ENCODE data around the genes DIS3L2, CHRND and GIGYF2.

DNA sequence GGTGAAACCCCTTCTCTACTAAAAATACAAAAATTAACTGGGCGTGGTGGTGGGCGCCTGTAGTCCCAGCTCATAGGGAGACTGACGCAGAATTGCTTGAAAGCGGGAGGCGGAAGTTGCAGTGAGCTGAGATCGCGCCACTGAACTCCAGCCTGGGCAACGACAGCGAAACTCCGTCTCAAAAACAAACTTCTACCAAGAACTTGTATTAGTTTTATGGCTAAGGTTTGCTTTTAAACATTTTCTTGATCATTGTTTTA is 46.9 kb upstream of the PTMA start:
- RRBS: no CpG with 5 or more reads among the region's 10 CpGs

- RRBS: no CpG with 5 or more reads among the region's 9 CpGs
Observed at GRCh38 chr2:231673335-231673893, 34.9 kb upstream of the PTMA start.

DNA sequence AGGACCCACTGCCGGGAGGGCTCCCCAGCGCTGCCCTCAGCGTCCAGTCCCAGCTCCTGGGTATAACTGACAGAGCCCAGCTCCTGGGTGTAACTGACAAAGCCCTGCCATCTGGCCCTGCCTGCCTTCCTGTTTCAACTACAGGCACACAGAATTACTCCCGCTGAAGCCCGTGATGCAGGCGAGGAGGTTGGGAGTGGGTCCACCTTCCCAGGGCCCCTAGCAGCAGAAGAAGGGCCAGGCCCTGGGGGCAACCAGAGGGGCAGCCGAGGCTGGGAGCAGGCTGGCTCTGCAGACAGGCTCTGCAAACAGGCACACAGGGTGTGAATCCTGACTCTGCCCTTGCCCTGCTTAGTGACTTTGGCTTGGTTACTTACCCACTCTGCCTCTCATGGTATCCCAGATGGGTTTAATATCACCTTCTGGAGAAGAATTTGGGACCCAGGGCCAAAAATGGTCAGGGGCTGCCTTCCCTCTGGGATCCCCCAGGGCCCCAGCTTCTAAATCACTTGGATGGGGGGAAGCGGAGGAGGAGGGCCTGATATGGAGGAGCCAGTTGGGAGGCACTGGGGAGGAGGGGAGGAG is 25.4 kb upstream of the PTMA start:
- RRBS: no CpG with 5 or more reads among the region's 8 CpGs

- RRBS: 1% methylated on average over 37 of the region's 94 CpGs
Observed at GRCh38 chr2:231961118-231962369, at the start of gene DIS3L2. Gene DIS3L2 (plus strand): TSS chr2:231961713.

DNA sequence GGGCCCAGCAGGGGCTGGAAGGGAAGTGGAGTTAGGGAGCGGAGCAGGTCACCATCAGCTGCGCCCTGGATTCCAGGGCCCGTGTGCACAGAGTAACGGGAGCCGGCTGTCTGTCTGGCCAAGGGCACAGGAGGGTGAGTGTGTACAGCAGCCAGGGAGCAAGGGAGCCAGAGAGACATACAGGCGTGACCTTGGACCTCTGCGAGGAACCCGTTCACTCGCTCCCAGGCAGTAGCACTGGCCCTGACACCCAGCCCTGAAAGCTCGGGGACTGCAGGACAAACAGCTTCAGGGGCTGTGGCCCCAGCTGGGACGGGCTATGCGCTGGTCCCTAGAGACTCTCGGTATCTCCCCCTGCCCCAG is 46.3 kb upstream of the ALPP start:
- RRBS: no CpG with 5 or more reads among the region's 13 CpGs

GRCh38 chr2:232458870-232459369 is 3.0 kb downstream of the ALPI start:
- RRBS: 21% methylated on average over 4 of the region's 41 CpGs

DNA sequence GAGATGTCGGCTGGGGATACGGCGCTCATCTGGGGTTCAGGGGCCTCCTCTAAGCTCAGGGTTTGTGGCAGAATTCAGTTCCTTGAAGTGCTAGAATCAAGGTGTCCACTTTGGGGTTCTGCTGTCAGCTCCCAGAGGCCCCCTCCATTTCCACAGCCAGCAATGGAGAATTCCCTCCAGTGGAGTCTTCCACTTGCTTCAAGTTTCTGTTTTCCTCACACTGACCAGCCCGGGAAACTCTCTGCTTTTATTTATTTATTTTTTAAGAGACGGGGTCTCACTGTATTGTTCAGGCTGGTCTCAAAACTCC is 7.4 kb upstream of the ECEL1 start:
- RRBS: no CpG with 5 or more reads among the region's 5 CpGs

DNA sequence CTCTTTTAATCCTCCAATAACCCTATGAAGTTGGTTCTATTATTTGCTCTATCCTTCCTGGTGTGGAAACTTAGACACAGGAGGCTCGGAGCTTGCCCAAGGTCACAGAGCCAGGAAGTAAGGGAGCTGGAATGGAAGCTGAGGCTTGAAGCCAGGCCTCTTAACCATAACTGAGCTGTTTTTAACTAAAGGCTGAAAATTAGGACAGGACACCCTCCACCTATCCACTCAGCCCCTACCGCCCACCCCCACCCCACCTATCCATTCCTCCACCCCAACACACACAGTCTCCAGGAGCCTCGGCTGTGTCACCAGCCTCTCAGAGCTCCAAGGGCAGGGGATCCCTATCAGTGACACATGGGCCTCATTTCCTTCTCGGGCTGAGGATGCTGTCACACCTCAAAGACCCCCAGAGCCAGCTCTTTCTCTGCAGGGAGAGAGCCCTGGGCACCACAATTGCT is 14.0 kb upstream of the ECEL1 start:
- RRBS: no CpG with 5 or more reads among the region's 4 CpGs

GRCh38 chr2:232525595-232526273 is at the start of gene CHRND:
Gene CHRND (plus strand): TSS chr2:232526160.
- RRBS: no CpG with 5 or more reads among the region's 18 CpGs

DNA sequence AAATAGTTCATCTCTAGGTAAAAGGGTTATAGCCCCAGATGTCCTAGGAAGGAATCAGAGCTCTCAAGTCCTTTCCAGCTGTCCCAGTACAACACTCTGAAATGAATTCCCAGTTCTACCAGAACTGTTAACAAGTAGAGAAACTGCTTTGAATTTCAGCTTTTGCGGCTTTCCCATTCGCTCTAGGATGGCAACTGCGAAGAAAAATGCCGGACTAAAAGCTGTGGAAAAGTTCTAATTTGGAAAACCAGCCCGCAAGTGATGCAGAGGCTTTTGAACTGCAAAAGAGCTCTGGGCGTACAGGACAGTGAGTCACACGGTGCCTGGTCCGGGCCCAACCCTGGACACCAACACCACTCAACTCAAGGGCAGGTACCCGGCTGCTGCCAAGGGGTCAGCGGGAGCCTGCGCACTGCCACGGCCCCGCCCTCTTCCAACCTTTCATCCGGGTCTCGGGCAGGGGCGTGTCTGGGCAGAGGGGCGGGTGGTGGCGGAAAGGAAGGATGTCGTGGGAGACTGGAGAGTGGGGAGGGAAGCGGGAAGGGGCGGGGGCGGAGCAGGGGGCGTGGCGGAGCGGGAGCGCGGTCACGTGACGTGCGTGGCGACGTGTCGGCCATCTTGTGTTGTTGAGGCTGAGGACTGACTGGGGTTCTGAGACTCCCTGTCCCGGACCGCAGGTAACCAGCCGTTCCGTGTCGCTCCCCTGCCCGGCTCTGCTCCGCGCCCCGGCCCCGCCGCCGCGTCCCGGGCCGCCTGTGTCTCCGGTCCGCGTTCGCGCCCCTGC is at the start of gene GIGYF2:
GIGYF2 (plus strand) TSS at position 616 of the 784 bp plus-strand sequence.
- RRBS: 2% methylated on average over 17 of the region's 53 CpGs

GRCh38 chr2:232794634-232795071 is 18.3 kb upstream of the KCNJ13 start:
- RRBS: no CpG with 5 or more reads among the region's 5 CpGs

DNA sequence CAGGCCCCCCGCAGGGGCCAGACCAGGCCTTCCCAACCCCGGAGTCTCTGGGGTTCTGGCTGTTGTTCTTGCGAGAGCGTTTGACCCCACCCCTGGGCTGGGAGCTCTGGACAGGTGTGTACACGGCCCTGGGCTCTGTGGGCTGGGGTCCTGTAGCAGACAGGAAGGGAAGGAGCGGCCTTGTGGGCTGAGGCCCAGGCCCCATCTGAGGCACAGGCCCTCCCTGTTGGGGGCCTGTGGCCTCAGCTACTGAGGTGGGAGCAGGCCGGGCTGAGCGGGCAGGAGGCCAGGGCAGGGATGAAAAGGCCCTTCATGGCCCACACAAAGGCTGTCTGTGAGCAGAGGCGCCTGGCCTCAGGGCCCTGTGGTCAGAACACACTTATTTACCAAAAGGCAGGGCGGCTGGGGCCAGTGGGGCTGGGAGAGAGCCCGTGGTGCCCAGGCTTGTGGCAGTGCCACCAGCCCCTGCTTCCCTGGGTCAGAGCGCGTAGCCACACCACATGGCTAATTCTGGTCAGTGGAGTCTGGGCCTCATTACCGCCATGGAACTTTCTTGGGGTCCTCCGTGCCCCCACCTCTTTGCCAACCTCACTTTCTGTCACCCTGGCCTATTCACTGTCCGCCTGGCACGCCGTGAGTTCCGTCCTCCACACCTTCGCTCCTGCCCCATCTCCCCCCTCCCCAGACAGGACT is 2.1 kb downstream of the SNORC start:
- RRBS: no CpG with 5 or more reads among the region's 20 CpGs

DNA sequence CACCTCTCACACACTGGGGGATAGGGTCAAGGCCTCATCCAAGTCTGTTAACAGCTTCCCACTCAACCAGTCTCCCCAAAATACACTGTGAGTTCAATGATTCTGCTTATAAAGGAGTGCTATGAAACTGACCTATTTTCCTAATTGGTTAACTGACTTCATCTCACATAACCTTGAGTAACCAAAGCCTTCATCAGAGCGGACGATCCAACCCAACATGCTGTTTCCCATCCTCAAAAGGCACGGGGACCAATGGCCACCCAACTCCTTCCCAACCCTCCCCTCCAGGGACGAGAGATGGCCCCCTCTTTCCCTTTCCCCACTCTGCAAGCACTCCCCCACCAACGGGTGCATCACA is 7.6 kb downstream of the SNORC start:
- RRBS: no CpG with 5 or more reads among the region's 5 CpGs

DNA sequence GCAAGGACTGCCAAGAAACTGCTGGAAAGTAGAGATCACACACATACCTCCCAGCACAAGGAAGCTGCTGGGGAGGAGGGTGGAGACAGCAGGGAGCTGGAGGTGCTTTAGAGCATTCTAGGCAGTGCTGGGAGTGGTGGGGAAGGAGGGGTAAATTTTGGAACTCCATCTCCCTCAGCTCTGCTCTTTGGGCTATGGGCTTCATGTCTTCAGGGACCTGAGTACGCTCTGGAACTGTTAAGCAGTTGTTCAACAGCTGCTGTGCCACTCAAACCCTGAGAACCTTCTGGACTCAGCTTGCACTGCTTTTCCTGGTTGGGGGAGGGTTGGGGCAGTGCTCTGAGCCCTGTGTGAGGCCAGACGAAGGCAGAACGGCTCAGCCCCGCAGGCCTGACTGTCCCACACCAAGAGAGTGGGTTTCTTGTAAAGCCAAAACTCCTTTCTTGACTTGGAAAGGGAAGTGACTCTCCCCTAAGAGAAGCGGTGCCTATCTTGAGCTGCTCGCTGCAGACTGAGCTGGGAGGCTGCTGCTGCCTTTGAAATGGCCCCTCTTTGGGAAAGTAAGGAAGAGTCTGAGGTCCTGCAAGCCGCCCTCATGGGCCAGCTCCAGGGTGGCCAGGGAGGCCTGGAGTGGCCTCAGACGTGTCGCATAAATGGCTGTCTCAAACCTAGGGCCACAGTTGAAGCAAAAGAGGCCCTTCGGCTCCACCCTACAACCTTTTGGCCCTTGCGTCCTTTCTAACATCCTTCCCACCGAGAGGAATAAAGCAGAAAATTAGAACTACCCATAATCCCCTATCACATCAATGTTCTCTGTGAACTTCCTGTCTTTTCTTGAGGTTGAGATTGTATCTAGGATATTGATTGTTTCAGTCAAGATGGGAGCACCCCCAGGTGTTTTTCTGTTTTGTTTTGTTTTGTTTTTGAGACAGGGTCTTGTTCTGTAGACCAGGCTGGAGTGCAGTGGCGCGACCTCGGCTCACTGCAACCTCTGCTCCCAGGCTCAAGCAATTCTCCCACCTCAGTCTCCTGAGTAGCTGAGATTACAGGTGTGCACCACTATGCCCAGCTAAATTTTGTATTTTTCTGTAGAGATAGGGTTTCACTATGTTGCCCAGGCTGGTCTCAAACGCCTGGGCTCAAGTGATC is 23.4 kb downstream of the INPP5D start:
- RRBS: no CpG with 5 or more reads among the region's 16 CpGs

DNA sequence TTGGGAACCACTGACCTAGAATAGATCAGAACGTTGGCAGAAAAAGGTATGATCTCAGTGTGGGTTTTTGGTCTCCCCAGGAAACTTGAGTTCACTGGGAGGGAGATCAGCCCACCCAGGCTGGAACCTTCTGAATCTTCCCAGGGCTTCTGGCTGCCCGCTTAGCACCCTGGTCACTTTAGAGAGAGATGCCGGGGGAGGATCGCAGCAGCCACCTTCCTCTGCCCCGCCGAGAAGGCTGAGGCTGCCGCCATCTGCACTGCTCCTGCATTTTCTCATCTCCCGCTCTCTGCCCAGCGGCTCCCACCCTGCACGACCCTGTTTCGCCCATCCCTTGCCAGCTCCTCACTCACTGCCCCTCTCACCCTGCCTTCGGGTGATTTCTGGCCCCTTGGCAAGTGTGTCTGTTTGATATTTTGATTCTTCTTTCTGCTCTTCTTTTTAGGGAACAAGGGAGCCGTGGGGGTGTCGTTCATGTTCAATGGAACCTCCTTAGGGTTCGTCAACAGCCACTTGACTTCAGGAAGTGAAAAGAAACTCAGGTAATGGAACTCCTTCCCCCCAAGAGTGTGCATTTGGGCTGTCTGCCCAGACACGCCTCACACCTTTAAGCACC is 82.5 kb upstream of the ATG16L1 start:
- RRBS: no CpG with 5 or more reads among the region's 16 CpGs

DNA sequence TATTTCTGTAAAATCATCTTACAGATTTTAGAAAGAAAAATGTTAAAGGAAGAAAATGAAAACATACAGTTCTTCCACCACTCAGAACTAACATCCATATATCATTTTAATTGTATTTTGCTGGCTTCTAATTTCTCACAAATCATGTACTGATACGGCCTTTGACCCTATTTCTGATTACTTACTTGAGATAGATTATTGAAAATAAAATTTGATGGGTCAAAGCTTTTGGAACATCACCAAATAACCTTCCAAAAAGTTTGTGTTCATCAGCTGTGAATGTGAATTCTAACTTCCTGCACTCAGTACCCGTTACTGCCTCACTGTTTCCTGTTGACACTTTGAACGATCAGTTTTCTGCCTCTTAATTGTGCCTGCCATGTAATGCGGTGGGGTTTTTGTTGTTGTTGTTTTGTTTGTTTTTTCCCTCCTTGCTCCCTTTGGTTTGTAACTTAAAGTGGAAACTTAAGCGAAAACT is 18.8 kb downstream of the ATG16L1 start:
- RRBS: no CpG with 5 or more reads among the region's 5 CpGs

DNA sequence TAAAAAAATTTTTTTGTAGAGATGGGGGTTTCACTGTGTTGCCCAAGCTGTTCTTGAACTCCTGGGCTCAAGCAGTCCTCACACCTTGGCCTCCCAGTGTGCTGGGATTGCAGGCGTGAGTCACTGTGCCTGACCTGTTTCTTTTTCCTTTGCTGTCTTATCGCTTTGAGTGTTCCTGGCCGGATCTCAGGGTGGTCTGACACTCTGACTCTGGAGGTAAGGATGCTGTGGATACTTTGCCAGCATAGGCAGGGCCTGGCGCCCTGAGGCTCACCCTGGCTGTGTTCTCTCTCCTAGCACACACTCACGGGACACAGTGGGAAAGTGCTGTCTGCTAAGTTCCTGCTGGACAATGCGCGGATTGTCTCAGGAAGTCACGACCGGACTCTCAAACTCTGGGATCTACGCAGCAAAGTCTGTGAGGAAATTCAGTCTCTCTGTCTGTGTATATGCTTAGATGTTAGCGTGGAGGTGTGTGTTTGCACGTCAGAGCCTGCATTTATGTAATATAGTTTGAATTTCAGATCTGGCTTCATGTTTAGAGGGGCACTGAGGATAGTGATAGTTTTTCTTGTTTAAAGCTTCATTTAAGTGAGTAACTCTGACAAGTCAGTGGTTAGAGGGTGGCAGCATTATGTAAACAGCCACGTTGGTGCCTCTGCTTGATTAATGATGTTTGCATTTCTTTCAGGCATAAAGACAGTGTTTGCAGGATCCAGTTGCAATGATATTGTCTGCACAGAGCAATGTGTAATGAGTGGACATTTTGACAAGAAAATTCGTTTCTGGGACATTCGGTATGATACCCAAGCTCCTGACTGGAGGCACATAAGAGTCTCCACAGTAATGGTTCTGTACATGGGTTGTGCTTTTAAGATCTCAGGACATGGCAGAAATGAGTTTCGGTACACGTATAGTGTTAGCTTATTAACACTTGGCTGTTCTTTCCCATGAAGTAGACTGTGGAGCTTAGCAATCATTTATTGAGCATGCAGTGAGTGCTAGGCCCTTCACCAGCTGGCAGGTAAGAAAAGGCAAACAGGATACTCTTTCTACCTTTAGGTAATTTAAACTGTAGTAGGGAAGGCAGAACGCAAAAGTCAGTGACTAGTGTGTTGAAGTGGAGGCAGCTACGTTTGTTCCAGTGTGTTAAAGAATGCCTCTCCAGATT is 17.7 kb upstream of the SAG start:
- RRBS: no CpG with 5 or more reads among the region's 19 CpGs

DNA sequence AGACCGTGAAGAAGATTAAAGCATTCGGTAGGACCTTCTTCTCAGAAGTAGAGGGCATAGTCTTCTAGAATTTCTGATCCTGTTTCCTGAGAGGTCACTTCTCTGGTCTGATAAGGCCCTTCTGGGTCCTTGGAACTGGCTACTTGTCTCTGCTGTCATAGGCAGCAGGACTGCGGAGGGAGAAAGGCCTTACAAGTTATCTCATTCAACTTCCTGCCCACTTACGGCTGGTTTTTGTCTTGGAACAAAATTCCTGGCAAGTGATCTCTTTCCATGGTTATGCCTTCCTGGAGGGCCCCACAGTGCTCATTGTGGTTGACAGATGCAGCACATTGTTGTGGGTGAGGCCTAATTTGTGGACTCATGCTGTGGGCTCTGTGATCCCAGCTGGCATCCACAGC is 21.9 kb downstream of the SAG start:
- RRBS: no CpG with 5 or more reads among the region's 4 CpGs

DNA sequence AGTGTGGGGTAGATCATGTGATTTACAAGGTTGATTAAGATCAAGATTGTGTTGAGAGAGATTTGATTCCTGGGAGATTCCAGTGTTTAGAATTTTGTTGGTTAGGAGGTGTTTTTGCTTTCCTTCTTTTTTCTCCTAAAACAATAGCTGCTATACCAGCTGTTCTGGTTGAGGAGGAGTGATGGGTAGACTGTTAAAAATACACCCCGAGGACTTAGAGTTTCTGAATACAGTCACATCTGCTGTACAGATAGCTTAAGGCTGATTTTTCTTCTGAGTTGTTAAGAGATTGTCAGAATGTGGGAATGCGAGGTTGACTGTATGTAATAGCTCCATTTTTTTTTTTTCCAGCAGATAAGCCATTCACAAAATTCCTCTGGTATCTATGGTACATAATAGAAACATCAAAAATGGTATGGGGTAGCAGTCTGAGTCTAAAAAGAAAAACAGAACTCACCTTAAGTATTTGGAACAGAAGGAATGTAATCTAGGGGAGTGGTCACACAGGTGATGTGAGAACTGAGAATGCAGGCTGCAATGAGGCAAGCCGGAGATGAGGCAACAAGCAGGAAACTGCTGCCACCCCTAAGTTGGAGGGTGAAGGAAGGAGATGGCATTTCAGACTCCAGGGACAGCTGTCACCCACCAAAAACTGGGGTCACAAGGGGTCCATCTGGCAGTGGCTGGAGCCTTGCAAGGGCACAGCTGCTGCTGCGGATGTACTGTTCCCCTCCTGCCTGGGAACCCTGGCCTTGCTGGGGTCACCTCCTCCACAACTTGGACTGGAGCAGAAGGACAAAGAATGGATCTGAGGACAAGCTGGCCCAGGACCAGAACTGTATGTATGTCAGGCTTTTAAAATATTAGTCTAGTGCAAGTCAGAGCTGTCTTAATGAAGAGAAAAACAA is 2.4 kb downstream of the DGKD start:
- RRBS: no CpG with 5 or more reads among the region's 4 CpGs

GRCh38 chr2:233418487-233419550 is 64.5 kb downstream of the DGKD start:
- RRBS: no CpG with 5 or more reads among the region's 19 CpGs